ENCODE results near the genes CREB1, C2orf80, MYL1 and LANCL1.

DNA sequence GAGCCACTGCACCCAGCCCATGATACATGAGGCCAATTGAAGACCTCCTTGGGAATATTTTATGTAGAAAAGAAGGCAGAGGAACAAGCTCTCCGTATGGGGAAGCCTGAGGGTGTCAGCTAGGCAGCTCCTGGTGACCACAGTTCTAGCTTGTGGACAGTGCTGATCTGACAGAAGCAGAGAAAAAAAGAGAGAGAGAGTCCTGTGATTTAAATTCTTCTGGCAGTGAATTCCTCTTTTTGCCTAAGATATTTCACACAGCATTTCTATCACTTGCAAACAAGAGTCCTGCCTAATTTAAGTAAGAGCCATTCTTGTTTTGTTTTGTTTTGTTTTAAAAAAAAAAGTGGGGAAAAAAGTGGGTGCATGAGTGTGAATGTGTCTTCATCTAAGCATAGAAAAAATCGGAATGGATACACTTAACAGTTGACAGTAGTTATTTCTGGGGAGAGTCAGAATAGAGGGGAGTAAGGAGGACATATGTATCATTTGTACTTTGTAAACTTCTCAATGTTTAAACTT lies 28.5 kb upstream of the CREB1 start:
- RRBS: no CpG with 5 or more reads among the region's 2 CpGs

DNA sequence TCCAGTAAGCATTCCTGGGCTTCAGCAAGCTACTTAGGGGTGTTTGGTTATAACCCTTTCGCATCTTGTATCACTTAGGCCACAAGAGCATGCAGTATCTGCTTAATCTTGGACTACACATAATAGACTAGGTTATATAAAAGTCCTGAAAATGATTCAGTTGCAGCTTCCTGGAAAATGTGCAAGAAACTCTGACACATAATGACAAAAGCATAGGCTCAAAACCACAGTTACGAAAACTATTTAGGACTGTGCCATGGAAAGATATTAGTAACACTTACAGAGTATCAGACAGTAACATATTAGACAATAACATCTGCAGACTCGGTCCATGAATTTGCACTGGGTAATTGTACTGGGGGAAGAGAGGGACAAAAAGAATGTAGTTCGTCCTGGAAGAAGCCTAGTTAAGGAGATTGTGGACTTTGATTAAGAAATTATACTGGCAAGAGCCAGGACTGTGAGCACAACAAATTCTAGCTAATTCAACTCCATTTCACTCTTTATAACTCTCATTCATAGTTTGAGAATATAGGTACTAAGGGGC lies 15.8 kb upstream of the CREB1 start:
- RRBS: no CpG with 5 or more reads among the region's 4 CpGs

DNA sequence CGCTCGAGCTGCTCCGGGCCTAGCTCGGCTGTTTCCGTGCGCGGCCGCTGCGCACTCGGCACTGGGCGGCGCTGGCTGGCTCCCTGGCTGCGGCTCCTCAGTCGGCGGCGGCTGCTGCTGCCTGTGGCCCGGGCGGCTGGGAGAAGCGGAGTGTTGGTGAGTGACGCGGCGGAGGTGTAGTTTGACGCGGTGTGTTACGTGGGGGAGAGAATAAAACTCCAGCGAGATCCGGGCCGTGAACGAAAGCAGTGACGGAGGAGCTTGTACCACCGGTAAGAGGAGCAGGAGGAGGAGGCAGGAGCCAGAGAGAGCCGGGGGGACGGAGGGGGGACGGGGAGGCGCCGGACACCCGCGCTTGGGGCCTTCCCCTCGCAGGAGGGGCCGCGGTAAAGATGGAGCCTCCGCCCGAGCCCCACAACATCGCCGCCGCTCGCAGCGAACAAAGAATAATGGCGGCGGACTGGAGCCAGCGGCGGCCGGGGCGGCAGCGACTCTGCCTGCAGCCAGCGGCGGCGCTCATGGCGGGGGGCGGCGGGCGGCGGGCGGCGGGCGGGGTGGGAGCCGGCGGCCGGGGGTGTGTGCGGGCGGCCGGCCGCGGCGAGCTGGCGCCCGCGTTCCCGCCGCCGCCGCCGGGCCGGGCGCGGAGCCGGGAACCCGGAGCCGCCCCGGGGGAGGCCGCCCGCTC lies at the start of gene CREB1:
CREB1 (plus strand) TSS at position 100 of the 685 bp plus-strand sequence.
- RRBS: under 1% methylated on average over 32 of the region's 92 CpGs

GRCh38 chr2:207753414-207754725 lies 15.8 kb downstream of the FZD5 start:
- RRBS: no CpG with 5 or more reads among the region's 9 CpGs

GRCh38 chr2:207829845-207830297 lies 60.2 kb upstream of the FZD5 start:
- RRBS: no CpG with 5 or more reads among the region's 3 CpGs

DNA sequence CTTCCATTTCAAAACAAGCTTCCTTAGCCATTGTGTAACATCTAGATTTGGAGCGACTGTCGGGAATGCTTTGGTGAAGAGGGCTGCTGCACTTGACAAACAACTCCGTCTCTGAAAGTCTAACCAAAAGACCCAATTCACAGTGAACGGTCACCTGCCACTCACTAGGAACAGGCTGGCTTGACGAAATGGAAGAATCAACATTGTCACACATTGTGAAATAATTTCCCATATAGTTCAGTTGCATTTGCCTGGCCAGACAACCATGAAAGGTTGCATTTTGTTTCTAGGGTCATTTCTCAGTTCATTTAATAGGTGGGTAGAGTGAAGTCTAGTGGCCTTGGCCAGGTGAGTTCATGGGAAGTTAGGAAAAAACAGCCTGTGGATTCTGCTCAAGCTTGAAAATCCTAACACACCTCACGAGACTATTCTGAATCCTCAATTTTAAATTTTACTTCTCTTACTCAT lies 100.7 kb upstream of the FZD5 start:
- RRBS: no CpG with 5 or more reads among the region's 6 CpGs

DNA sequence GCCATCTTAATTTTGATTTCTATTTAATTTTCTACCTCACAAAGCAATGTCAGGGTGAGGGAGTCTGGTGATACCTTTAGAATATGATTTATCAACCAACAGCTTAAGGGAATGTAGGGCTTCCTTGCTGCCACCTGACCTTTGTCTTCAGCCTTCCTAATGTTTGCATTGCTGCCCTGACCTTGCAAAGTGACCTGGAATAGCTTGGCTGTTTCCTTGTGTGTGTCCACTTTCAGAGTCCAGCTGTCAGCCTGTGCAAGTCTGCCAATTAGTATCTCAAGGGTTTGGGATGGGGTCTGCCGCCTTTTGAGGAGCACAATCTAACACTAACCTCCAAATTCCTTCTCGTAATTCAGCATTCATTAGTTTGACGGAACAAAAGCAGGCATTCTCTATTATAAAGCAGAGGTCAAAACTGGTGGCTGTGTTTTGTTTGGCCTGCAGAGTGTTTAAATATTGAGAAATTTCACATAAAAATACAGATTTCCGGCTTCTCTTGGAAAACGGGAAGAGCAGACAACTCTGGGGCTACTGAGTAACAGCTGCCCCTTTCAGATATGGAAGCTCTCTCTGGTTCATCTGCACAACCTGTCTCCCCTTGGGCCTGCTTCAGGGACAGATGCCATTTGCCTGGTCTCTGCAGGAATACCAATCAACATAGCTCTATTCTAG lies 127.4 kb downstream of the PLEKHM3 start:
- RRBS: no CpG with 5 or more reads among the region's 5 CpGs

- RRBS: no CpG with 5 or more reads among the region's 13 CpGs
Measured at GRCh38 chr2:208189712-208190623, at the start of gene C2orf80. C2orf80 (minus strand) TSS chr2:208190030.

GRCh38 chr2:208463019-208463364 lies 56.4 kb downstream of the PTH2R start:
- RRBS: no CpG with 5 or more reads among the region's 1 CpG

GRCh38 chr2:210032123-210033350 lies 30.1 kb downstream of the RPE start:
- RRBS: no CpG with 5 or more reads among the region's 6 CpGs

DNA sequence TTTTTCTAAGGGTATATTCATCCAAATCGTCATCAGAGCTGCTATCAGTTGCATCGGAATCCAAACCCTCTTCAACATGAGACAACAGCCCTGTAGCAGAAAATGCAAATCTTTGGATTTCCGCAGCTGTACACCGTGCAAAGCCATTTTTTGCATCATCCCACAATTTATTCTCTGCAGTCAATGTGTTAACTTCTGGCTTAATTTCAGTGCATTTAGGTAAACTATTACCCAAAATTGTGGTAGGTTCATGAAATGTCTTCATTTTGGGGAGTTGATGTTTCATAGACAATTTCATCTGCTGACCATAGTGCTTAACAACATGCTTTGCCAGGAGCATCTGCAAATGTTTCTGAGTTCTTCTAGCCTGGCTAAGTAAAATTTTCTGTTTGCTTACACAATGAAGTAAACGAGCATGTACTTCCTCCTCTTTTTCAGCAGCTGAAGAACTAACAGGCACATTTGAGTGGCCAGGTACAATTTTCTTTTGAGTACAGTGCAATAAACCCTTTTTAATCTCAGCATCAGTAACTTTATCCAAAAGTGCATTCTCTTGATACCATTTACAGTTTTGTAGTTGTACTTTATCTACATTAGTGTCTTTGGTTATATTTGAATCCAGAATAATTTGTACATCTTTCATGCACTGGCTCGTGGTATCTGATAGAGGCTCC lies 17.6 kb downstream of the KANSL1L start:
- RRBS: no CpG with 5 or more reads among the region's 6 CpGs

DNA sequence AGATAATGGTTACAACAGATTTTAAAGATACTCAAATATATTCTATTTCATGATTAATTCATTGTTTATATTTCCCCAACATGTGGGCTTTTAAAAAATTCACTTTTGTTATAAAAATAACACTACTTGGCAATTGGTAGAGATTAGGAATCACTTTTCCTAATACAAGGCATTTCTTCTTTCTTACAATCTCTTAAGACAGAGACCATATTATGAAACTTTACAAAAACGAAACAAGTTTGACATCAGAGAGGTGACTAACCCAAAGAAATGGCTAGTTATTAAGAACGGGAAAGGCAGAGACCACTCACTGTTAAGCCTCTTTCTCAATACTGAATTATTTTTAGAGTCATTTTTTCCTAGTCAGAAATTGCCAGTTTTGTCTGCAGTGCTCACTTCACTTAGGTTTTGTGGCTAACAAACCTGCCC lies 1.4 kb downstream of the KANSL1L start:
- RRBS: no CpG with 5 or more reads among the region's 2 CpGs

DNA sequence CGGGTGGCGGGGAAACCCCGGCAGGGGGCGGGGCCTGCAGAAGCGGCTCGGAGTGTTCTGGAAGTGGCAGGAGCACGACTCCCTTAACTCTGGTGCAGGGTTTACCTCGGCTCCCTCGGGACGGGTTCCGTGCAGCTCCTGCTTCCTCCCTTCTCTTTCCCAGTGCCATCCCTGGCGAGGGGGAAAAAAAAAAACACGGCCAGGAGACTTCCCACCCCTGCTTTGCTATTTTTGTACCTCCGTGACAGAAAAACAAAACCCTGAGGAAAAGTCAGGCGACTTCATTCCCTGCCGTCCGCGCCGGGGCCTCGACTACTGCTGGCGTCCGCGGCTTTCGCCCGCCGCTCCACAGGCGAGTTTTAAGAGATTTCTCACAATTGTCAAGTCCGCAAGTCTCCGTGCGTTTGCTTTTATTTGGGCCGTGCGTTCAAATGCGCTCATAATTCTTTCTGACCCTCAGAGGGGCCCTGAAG lies 305 bp upstream of the KANSL1L start:
- RRBS: 1% methylated on average over 3 of the region's 33 CpGs

DNA sequence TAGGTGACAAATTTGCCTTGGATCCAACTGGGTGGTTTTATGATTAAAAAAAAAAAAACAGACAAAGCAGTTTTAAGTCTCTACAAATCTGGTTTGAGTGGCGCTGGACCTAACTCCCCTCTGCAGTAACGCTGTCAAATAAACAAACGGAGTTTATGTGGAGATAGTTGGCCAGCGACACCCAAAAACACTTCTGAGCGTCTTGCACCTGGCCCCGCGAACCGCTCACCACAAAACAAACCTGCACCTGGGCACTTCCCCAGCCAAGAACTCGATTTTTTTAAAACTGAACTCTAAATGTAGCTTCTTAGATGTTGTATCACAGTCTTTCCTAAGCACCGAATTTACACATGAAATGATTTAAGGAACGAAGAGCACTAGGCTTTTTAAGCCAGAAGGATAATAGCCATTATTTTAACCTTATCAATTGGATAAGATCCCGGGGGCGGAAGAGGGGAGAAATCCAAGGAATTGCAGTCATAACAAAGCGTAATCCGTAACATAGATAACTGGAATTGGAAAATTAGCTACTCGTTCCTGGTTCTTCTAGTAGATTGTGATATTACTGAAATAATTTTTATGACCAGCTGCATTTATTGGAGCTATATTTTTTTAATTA lies 851 bp upstream of the KANSL1L start:
- RRBS: no CpG with 5 or more reads among the region's 16 CpGs

DNA sequence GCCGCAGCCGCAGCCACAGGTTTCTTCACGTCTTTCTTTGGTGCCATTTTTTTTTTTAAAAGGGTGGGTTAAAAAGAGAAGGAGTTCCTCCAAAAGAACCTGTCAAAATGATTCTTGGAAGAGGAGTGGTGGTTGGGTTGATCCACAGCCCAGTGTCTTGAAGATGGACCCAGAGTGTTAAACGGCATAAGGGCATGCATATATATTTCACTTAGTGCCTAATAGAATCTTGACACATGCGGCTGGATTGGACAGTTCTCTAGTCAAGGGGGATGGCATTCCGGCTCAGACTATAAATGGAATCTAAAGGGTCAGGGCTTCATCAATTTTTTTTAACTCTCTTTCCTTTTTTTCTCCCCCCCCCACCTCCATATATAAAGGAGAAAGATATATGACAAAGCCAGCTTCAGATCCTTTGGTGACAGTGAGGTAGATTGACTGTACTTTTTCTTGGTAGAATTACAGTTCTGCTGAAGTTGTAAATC lies at the start of gene MYL1:
MYL1 (minus strand) TSS at position 179 of the 485 bp plus-strand sequence.
- RRBS: no CpG with 5 or more reads among the region's 6 CpGs

DNA sequence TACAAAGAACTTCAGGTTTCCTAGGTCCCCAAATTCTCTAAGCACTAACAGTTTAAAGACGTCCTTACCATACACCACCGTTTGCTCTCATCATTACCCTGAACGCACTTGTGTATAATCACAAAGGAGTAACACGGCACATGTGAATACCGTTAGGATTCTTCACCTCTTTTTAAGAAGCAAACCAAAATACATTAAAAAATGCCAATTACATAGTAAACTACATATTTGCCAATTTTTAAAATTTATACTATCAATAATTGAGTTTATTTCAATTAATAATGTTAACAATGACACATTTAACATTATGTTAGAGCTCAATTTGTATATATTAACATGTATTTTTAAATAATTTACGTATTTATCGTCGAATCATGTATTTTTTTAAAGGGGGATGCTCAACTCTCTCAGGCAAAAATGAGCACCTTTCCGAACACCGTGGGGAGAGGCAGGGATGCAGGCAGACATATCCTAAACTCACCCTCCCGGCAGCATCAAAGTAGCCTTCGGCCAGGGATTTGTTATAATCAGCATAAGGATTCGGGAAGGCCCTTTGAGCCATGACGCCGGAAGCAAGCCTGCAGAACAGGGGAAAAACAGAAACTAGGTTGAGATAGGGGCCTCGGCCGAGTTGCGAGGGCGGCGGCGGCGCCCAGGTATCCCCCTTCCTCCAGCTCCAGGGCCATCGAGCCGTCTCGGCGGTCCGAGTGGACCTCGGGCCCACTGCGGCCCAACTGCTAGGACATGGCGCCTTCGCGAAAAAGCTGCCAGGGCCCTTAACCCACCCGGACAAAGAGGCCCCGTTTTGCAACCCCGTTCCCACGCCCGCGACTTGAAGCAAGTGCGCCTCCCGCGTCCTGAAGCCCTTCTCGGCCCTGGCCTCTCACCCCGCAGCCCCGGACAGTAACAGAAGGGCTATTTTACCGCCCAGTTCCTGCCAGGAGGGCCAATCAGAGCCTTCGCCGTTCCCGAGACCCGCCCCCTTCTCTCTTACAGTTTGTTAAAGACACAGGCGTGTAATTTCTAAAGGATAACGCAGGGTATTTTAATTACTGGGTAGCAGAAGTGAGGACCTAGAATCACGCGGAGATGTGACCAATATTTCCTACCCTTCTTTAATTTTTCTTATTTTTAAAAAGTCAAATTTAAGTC lies at the start of gene LANCL1:
LANCL1 (minus strand) TSS at position 925 of the 1,152 bp plus-strand sequence.
- RRBS: 4% methylated on average over 11 of the region's 53 CpGs

- RRBS: 67% methylated on average over 7 of the region's 64 CpGs
Measured at GRCh38 chr2:212537248-212538085, 1.1 kb downstream of the ERBB4 start.

DNA sequence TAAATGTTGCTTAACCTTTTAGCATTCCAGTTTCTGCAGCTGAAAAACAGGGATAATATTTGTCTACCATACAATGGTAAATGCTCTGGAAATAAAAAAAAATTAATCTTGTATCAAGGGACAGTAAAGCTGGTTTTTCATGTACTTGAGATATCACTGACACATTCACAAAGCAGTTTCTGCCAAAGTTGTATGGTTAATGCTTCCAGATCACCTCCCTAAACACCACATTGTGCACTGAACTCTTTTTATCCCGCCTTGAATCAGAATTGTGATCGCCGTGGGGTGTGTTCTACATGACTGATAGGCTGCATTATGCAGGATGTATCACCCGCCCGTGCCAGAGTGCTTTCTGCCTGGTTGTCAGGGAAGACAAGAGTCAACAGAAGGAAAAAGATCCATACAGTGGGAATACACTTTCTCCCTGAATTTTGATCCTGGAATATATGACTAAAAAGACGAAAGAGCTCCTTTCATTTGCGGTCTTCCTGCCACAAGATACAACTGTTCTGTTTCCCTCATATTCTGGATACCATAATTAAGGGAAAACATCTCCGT lies 238.7 kb downstream of the IKZF2 start:
- RRBS: no CpG with 5 or more reads among the region's 8 CpGs

GRCh38 chr2:213119032-213119529 lies 32.3 kb downstream of the IKZF2 start:
- RRBS: no CpG with 5 or more reads among the region's 4 CpGs